ENCODE data around the gene DCDC2C.

GRCh38 chr2:40460-41190, 5.7 kb downstream of the FAM110C start:
- PRO-cap, 2 experiments = no peak in any of the 2 experiments

DNA sequence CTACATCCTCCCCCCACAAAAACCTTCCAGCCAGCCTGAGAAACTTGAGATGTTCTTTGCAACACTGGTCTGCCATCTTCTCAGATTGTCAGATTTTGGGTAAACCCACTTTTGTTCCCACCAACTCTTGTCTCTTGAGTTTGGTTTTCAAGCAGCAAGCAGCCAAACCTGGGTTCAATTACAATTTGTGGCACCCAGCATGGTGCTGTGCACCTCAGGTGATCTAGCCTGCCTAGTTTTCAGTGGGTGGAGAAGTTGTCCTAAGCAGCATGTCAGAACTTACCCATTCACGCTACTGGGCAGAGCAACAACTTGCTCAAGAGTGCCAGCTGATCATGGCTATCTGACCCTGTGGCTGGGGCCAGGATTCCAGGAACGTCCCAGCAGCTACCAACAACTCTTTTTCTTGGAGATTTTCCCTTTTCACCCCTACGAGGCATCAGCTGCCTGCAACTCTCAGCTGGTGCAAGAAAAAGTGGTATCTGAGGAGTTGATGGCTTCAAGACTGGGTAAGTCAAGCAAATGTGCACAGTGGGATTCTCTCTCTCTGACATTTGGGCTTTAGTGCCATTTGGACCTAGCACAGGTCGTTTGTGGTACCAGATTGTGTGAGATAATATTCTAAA, 83.6 kb downstream of the SH3YL1 start:
- PRO-cap, 2 experiments = no peak in any of the 2 experiments

DNA sequence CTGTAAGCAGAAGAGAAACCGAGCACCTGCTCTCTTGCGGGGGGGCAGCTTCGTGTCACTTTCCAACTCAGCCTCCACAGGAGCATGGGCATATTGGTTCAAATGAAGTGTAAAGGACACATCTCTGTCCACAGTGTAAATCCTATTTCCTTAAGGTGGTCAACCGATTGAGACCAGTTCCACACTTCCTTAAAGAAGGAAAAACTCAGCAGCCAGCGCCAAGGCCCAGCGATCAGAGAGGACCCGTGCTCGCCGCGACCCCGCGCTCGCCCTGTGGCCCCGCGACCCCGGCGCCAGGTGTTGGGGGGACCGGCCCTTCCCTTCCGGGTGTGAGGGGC, 678 bp downstream of the SH3YL1 start:
- PRO-cap, 2 experiments = no peak in any of the 2 experiments

- PRO-cap, 2 experiments = no peak in any of the 2 experiments
Measured at GRCh38 chr2:280054-281067, 7.5 kb downstream of the ALKAL2 start.

GRCh38 chr2:439796-440557, 152.1 kb upstream of the ALKAL2 start:
- PRO-cap, 2 experiments = no peak in any of the 2 experiments

GRCh38 chr2:447088-447762, 159.3 kb upstream of the ALKAL2 start:
- PRO-cap, 2 experiments = no peak in any of the 2 experiments

DNA sequence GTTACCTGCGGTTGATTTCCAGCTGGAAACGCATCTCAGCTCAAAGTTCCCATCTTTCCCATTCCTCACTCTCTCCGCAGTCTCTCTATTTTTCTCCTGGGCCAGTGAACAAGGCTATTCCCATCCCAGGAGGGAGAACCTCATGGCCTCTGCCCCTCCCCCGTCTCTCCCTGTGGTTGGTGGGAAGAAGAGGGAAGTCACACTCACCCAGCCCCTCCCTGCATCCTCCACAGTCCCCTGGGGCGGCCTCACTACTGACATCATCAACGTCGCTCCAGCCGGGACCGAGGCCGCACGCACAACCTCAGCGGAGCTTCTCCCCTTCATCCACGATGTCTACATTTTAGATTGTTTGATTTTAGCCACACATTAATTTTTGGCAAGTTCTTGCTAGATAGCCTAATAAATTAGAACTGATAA, 84.4 kb upstream of the SNTG2 start:
- PRO-cap, 2 experiments = no peak in any of the 2 experiments

- PRO-cap, 2 experiments = no peak in any of the 2 experiments
Measured at GRCh38 chr2:1366792-1367014, 46.6 kb upstream of the TPO start.

GRCh38 chr2:1600299-1600669, 144.0 kb downstream of the PXDN start:
- PRO-cap, 2 experiments = no peak in any of the 2 experiments

DNA sequence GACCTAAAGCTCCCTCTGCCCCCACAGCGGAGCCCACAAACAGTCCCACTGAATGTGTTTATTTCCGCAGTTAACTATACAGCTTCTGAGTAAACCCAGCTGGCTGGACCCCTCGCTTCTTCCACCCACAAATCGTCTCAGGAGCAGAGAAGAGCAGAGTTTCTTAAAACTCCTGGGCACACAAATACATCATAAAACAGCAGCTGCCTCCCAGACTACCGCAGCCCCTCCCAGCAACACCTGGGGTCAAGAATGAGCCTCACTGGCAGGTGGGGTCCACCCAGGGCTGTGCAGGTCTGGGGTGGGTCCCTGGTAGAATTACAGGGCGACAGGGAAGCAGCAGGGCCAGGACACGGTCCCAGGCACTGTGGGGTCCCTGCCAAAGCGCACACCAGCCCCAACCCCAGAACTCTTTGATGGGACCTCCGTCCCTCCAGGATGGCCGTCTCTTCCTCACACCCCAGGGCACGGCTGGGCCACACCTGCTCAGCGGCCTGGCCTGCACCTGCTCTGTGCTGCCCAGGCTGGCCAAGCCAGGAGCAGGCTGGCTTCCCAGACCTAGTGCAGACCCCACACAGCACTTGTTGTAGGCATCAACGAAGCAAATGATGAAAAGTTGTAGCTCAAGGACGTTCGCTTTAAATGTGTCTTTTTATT, 103.7 kb downstream of the PXDN start:
- PRO-cap, 2 experiments = no peak in any of the 2 experiments

DNA sequence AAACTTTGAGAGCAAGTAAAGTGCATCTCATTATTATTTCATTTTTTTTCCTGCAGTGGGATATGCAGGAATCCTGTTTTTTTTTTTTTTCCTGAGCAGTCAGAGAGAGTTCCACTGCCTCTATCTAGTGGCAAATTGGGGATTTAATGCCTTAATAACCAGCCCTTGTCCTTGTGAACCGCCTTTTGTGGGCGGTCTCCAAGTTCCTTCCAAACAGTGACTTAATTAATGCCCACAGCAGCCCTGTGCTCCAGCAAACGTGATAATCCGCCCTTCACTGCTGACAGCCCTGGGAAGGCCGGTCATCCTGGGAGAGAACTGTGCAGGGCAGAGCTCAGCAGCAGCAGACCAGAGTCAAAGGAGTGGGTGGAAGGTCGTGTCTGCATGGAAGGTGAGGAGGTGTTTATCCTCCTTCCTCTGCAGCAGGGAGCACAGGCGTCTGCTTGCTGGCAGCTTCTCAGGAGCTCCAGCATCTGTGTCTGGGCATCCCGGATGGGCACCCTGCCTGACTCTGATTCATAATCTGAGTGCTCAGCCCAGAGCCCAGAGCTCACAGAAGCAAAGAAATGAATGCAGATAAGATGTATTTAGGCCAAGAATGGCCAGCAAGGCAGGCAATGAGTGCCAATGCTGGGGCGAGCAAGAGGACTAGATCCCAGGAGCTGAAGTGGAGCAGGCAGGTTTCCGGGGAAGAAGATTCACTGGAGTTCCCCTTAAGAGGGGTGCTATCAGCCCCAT, 270.0 kb upstream of the PXDN start:
- PRO-cap, 2 experiments = no peak in any of the 2 experiments

- PRO-cap, 2 experiments = no peak in any of the 2 experiments
Measured at GRCh38 chr2:2332430-2332984, 1.4 kb upstream of the MYT1L start.

DNA sequence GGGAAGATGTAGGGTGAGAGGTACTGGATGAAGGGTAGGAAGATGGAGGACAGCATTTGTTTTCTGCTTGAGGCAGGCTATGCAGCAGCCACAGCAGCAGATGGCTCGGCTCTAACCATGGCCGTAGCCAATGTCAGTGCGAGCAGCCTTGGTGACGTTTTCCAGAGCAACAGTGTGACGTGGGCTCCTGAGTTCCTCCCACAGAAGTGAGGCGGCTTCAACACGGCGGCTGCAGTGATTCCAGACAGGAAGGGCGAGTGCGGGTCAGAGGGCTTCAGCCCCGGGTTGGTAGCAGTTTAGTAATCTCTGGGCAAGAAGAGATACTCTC, 133.0 kb upstream of the MYT1L start:
- PRO-cap, 2 experiments = no peak in any of the 2 experiments

DNA sequence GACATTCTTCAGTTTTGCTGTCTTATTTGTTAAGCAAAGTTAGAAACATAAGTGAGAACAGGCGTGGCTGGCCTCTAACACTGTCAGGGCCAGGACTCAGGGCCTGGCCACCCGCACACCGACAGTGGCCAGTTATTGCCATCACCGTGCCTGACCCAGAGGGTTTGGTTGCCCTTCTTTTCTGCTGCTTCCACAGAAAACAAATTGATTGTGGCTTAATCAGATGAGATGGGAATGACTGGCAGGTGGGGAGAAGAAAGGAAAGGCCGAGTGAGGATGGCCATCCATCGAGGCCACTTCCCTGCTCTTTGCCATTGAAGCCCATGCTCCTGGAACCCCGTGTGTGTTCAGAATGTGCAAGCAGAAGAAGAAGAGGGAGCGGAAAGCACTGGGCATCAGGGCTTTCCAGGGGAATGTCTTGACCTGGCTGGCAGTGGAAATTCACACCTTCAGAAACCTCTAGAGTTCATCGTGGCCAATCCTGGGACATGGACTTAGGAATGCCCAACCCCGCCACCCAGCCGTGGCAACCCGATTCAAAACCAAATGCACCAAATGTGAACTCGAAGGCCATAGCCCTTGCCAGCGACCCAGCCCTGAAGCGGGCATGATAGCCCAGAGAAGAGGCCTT, 69.6 kb downstream of the ADI1 start:
- PRO-cap, 2 experiments = no peak in any of the 2 experiments

DNA sequence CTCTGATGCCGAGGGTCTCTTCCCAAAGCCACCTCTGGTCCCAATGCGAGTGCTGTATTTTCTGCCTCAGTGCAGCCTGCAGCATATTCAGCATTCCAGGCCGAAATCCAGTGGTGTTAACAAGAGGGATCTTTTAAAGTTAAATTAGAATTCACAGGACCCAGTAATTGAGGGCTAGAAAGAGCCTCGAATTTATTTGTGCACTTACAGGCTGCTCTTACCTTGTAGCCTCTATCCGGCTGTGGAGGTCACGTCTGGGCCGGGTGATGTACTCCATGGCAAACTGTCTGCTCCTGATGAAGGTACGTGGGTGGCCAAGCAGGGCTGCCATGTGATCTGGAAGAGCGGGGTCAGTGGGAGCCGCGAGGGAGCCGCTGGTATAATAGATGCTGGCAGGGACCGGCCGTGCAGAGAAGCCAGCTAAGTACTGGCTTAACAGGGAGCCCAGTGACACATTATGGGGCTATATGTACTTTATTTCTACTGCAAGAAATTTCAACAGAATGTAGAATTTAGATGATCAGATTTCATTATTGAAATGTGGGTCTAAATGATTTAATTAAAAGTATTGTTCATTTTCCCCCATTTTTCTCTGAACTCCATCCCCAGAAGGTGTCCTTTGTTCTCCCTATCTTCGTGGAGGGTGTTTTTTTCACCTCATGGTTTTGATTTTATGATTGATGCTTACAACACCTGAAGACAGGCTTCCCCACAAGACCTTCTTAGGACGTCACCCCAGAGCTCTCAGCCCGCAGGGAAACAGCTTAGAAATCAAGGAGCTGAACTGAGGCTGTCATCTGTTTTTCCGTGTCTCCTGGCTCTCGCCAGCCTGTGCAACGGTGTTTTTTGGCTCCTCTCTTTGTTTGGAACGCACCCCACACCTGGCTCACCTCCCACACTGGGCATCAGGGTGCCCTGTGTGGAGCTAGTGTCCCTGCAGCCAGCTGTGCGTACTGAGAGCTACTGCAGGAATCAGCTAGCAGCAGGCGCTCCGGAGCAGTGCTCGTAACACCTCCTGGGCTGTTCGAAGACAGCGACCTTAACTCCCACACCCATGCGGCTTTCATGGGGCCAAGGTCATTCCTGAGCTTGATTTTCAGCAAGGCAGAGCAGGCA, 58.9 kb downstream of the ADI1 start:
- PRO-cap, 2 experiments = no peak in any of the 2 experiments

- PRO-cap, 2 experiments = no peak in any of the 2 experiments
Measured at GRCh38 chr2:3611049-3611703, 16.3 kb downstream of the COLEC11 start.

DNA sequence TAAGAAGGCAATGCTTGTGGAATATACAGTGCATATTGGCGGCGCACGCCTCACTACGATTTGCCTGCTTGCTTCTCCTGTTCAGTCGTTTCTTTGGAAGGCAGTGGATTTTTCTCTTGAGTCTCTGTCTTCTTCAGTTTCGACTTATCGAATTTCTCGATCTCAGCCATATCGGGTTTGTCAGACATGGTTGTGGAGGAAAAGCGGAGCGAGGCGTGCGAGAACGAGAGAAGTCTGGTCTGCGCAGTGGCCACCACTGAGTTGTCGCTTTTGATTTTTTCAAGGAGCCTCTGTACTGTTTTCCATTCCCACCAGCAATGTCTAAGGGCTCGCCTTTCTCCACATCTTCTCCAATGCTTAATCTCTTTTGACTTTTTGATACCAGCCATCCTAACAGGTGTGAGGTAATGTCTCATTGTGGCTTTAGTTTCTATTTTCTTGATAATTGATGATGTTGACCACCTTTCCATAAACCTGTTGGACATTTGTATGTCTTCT, 22.6 kb downstream of the COLEC11 start:
- PRO-cap, 2 experiments = no peak in any of the 2 experiments

GRCh38 chr2:3659341-3659941, 1.4 kb downstream of the ALLC start:
- PRO-cap, 2 experiments = no peak in any of the 2 experiments

DNA sequence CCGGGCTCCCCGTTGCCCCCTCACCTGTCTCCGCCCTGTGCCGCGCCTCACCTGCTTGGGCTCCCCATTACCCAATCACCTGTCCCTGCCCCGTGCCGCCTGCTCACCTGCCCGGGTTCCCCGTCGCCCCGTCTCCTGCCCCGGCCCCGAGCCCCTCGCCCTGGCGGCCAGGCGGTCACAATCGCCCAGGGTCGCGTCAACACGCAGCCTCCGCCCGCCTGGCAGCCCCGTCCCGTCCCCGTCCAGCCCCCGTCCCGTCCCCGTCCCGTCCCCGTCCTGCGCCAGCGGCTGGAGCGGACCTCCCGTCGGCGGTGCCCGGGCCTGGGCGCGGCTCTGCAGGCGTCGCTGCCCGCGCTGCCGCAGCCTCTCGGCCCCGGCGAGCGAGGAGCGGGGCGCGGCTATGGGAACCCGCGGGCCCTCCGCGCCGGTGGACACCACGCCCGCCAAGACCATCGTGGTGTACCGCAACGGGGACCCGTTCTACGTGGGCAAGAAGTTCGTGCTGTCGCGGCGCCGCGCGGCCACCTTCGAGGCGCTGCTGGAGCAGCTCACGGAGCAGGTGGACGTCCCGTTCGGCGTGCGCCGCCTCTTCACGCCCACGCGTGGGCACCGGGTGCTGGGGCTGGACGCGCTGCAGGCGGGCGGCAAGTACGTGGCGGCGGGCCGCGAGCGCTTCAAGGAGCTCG, at the start of gene DCDC2C:
TSS of gene DCDC2C (plus strand) at position 224 of the 686 bp plus-strand sequence.
- PRO-cap, 2 experiments = no peak in any of the 2 experiments

DNA sequence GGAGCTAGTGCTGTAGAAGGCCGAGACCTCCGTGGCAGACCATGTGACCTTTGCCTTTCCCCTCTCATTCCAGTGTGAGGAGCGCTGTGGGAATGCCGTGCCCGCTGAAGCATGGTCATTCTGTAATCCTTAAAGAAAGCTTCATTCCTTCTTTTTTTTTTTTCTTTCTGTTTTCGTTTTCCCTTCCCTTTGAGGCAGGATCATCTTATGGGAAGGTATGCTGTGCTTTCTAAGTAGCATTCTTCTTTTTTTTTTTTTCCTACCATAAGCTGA, 208.8 kb downstream of the DCDC2C start:
- PRO-cap, 2 experiments = no peak in any of the 2 experiments